Renal cortical epithelial cell (primary cell): ENCODE measurements around a stretch of chr2.

- RRBS, result 1% methylated on average over 43 of the region's 62 CpGs
Measured at GRCh38 chr2:15942484-15943029, 2.2 kb downstream of the MYCN start.

GRCh38 chr2:16244959-16245488 is 304.7 kb downstream of the MYCN start:
- RRBS, result no CpG with 5 or more reads among the region's 7 CpGs

DNA sequence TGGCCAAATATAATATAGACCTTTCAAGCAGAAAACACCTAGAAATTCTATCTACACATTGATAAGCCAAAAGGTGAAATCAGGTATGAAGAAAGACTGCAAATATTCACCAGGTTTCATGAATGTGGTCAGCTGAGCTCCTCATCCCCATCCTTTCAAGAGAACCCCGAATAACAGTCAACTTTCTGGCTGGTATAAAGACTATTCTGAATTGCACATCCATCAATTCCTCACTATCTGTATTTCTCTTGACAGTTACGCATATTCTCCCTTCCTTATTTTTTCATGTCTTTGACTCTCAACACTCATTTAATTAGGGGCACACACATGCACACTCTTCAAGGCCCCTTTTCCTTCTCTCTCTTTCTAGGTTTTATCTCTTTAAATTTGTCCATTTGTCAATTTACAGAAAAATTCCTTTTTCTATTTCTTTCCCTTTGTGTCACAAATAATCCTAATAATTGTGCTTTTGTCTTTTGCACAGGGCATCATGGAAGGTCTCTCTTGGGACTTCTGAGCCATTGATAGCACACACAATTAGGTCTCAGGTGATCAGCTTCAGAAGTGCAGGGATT is 117.2 kb downstream of the CYRIA start:
- RRBS, result no CpG with 5 or more reads among the region's 2 CpGs

- RRBS, result no CpG with 5 or more reads among the region's 3 CpGs
Measured at GRCh38 chr2:16562847-16563046, 102.9 kb downstream of the CYRIA start.

DNA sequence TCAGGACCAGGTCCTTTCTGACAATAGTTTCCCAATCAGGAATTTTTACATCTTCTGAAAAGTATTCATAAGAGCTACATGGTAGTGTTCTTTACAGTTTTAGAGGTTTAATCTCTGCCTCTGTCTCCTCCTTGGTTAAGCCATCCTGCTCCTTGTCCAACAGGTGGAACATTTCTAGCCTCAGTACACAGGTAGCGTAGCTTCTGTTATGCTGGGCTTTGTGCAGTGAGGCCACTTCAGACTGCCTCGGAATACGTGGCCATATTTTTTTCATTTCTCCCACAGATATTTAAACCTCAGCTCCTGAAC is 39.0 kb upstream of the CYRIA start:
- RRBS, result no CpG with 5 or more reads among the region's 3 CpGs

GRCh38 chr2:17877697-17878439 is 599 bp upstream of the KCNS3 start:
- RRBS, result 1% methylated on average over 20 of the region's 55 CpGs

- RRBS, result no CpG with 5 or more reads among the region's 1 CpG
Measured at GRCh38 chr2:18299400-18299894, 261.0 kb downstream of the RDH14 start.

- RRBS, result no CpG with 5 or more reads among the region's 5 CpGs
Measured at GRCh38 chr2:18729787-18730364, 140.5 kb upstream of the NT5C1B start.

DNA sequence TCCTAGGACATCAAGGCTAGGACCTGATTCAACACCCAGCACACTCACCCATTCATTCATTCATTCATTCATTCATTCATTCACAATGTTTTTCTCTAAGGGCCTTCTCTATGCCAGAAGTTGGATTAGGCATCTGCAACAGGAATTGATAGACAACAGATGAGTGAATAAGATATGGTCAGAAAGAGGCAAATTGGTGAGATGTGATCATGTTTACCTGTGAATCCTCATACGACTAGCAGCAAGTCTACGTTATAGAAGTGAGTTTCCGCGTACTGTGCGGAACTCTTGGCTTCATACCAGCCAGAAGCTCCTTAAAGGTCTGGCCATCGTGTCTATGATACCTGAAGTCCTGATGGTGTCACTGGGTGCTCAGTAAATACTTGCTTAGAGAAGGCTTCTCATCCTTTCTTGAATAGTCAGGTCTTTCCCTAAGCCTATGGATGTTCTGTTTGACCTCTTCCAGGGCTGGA is 126.6 kb downstream of the OSR1 start:
- RRBS, result no CpG with 5 or more reads among the region's 6 CpGs

- RRBS, result no CpG with 5 or more reads among the region's 5 CpGs
Measured at GRCh38 chr2:20062551-20063033, 11.2 kb upstream of the LAPTM4A start.

DNA sequence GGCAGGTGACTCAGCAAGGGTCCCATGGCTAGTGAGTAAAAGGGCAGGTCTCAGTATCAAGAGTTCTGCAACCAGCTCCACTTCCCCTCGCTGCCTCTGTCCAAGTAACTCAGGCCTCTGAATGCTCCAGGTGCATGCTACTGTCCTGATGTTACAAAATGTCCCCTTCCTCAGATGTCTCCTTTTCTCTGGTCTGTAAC is 57.3 kb upstream of the LAPTM4A start:
- RRBS, result no CpG with 5 or more reads among the region's 1 CpG

DNA sequence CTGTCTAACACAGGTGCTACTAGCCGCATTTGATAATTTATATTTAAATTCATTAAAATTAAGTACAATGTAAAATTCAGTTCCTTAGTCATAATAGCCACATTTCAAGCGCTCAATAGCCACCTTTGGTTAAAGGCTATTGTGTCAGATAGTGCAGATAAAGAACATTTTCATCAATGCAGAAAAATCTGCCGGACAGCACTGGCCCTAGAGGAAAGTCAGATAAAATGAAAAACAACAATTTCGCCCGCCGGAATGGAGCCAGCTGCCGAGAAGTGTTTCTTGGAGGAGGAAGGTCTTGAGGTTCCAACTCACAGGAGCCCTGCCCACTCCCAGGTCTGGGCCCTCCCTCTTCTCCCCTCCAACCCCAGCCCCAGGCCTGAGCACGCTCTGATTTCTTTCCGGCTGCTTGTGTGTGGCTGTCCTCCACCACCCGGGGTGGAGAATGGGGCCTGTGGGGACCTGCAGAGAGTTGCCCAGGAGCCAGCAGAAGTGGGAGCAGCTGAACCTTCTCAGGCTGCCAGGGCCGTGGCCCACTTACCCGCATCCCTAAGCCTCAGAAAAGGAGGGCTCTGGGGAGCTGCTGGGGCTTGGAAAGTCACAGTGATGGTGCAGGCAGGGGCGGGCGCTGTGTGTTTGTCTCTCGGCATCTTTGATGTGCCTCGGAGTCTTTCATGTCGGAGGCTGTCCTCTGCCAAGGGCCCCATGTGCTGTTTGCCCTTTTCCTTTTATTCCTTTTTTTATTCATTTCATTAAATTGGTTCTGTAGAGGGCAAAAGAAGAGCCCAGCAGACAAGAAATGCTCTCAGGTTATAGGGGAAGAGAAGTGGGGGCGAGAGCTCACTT is 52.7 kb downstream of the SDC1 start:
- RRBS, result no CpG with 5 or more reads among the region's 18 CpGs

DNA sequence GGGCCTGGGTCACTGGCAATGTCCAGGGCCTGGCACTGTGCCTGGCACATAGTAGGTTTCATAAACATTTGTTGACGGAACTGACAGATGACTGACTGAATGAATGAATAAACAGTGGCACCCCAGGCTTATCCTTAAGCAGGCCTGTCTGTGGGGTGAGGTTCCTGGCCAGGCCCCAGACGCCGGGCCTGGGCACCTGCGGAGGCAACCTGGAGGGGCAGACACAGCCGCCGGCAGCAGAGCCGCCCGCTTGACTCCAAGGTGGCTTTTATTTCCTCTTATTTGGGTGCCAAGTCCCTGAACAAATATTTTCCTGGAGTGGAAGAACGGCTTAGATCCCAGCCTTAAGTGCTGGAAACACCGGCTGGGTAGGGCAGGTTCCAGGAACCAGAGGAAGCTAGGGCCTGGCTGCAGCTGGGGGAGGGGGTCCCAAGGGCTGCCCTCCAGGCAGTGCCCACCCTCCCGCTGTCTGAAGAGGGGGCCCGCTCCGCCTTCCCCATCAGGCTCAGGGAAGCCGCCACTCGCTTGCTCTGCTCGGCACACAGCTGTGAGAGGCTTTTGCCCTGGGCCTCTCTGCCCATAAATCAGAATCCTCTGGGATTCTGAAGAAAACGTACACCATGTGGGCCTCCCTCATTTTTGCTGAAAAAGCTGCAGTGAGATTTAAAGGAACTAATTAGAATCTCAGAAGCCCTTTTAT is 28.3 kb downstream of the SDC1 start:
- RRBS, result 54% methylated on average over 4 of the region's 17 CpGs

GRCh38 chr2:20197407-20197892 is 27.5 kb downstream of the SDC1 start:
- RRBS, result no CpG with 5 or more reads among the region's 8 CpGs

GRCh38 chr2:20201991-20203040 is 22.6 kb downstream of the SDC1 start:
- RRBS, result no CpG with 5 or more reads among the region's 27 CpGs

DNA sequence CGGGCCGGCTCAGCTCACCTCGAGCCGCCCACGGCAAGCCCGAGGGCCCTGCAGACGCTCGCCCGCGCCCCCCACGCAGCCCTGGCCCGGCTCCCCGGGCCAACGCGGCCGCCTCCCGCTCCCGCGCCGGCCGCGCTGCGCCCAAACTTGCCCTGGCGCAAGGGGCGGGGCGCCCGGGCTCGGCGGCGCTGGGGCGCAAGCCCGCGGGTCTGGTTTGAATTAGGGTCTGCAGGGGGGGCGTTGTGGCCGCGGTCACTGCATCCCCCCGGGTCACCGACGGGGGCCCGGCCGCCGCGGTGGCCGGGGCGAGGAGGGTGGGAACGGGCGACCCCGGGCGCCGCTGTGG is 784 bp downstream of the SDC1 start:
- RRBS, result 1% methylated on average over 21 of the region's 50 CpGs

DNA sequence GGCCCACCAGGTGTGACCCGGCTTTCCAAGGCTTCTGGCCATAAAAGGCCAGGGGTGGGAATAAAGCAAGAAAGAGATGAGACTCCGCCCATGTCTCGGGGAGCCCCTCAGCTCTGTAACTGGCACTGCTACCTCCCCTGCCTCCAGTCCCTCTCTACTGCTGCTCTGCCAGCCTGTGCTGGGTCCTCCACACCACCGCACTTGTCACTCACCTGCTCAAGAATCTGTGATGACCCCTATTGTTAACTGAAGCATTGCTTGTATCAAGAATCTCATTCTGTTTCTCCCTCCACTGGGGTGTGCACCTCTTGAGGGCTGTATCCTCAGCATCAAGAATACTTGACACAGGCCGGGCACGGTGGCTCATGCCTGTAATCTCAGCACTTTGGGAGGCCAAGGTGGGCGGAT is 18.2 kb upstream of the SDC1 start:
- RRBS, result no CpG with 5 or more reads among the region's 7 CpGs

DNA sequence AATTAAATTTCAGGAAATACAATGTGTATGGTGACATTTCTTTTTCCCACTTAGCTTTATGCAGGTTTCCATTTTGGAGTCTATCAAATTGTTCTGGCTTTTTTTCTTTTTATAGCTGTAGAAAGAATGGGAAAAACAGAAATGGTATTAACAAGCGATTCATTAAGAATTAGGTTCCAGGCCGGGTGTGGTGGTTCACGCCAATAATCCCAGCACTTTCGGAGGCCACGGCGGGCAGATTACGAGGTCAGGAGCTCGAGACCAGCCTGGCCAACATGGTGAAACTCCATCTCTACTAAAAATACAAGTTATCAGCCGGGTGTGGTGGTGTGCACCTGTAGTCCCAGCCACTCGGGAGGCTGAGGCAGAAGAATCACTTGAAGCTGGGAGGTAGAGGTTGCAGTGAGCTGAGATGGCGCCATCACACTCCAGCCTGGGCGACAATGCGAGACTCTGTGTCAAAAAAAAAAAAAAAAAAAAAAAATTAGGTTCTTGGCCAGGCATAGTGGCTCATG is 22.8 kb upstream of the SDC1 start:
- RRBS, result no CpG with 5 or more reads among the region's 13 CpGs

DNA sequence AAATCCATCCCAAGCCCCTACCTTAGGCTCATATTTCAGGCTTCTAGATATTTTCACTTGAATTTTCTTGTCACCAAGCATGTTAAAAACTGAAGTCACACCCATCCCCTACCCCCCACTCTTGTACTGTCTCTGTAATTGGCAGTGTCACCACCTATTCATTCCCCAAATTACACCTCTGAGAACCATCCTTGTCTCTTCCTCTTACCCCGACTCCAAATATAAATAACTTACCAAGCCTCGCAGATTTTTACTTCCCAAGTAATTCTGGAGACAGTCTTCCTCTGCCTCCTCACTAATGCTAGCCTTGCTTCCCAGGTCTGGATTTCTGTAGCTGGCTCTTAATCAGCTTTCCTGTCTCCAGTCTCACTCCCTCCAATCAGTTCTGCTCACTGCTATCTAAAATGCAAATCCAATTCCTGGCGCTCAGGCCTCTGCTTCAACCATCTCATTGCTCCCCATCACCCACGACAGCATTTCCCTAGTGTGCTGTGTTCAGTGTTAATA is 1.3 kb upstream of the PUM2 start:
- RRBS, result no CpG with 5 or more reads among the region's 4 CpGs

DNA sequence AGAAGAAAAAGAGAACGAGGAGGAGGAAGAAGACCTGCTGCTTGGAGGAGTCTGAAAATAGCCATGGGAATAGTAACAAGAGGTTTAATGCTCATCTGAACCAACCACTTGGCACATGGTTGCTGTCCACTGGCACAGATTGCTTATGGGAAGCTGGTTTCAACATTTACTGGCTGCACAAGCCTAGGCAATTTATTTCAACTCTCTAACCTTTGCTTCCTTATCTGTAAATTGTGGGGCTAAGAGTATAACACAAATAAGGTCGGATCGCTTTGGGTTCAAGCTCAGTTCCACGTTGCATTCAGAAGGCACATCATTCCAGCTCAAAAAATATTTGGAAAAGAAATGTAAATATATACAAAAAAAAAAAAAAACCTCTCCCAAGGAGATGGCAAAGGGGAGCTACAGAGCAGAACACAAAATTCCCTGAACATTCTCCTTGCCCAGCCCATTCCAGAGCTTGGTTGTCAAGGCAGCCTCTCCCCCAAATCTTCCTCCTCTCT is 14.1 kb upstream of the RHOB start:
- RRBS, result no CpG with 5 or more reads among the region's 4 CpGs